ENCODE measurements around a stretch of chr20.

GRCh38 chr20:48768920-48770017 lies 58.5 kb downstream of the PREX1 start:
- PRO-cap = no peak

- PRO-cap = no peak
Observed at GRCh38 chr20:48772293-48772999, 55.4 kb downstream of the PREX1 start.

- PRO-cap = no peak
Observed at GRCh38 chr20:48818303-48819050, 9.3 kb downstream of the PREX1 start.

DNA sequence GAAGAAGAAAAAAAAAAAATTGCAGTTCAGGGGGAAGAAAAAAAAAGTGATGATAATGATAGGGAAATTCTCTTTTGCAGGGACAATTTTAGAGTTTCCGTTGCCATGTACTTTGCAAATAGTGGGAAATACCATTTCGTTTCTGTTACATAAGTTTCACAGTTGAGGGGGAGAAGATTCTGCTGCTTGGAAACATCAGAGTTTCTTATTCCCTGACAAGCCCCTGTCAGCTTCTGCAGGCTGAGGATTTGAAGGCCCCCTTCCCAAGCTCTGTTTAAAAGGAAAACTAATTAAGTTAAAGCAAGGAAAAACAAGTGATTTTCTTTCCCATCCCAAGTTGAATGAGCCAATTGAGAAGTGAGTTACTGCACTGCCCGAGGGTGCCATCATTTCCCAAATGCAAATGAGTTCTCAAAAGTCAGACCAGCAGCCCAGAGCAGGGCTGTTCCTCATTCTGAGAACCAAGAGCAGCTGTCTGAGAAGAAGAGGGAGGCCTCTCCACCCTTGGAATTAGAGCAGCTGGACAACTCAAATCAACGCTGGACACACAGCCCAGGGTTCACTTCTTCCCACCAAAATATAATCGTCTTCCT lies 4.4 kb upstream of the PREX1 start:
- PRO-cap = no peak

GRCh38 chr20:48965212-48966276 lies 44.0 kb downstream of the ARFGEF2 start:
- PRO-cap = no peak

DNA sequence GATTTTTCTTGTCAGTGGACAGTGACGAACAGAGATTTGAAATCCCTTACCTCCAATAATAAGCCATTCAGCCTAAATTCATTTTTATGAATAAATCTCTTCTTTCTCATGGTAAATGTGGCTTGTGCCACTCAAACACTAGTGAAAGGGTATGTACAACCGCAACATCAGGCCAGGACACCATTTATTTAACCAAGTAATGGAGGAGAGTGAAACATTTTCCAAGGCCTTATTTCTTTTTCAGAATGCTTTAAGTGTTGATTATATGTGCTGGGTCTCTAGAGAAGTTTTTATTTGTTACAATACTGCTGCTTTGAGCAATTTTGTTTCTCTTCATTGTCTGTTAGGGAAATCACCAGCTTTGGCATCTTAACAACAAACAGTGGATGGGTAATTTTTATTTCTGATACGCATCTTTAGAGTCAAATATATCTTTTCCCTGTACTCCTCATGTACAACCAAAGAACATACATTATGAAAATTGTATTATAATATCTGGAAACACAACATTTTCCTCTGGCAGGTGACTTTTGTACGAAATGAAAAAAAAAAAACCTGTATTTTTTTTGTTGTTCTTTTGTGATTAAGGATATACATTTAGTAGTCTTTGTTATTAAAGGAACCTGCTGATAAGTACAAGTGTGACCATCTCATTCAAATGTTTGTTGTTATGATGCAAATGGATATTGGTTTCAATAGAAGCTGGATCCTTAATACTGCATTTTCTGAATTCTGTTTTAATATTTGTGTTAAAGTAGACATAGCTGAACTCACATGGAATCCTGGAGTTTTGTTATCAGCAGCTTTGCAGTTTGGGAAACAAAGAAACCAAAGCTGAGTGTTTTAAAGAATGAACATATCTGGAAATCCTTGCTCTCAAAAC lies 10.4 kb upstream of the CSE1L start:
- PRO-cap = no peak

GRCh38 chr20:49282244-49282701 lies 4.4 kb upstream of the ZNFX1 start:
- PRO-cap = no peak

GRCh38 chr20:49356494-49357084 lies 78.7 kb upstream of the ZNFX1 start:
- PRO-cap = no peak

GRCh38 chr20:49369315-49370160 lies 91.7 kb upstream of the ZNFX1 start:
- PRO-cap = no peak

- PRO-cap = no peak
Observed at GRCh38 chr20:49381492-49381954, 100.9 kb downstream of the KCNB1 start.

DNA sequence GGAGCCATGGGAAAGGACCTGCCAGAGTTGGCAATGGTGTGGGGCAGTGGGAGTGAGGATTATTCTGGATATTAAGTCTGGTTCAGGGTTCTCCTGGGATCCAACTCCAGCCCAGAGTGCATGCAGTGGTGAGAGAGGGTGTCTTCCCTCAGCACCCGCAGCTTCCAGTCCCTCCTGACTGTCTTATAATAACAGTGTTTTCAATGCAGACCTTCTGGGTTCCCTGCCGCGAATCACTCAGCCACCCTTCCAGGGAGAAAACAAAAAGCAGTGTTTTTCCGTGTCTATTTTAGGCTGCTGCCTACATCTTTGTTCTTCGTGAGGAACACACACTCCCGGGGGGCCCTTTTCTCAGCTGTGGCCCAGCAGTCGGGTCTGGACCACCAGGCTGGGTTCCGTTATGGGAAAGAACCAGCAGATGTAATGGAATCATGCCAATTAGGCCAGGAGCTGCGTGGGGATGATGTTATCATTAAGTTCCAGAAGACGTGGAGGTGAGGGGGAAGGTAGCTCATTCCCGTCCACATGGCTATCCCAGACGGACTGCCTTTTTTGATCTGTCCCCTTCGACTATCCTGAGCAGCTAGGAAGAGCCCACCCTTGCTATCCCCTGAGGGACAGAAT lies 54.8 kb downstream of the KCNB1 start:
- PRO-cap = no peak

DNA sequence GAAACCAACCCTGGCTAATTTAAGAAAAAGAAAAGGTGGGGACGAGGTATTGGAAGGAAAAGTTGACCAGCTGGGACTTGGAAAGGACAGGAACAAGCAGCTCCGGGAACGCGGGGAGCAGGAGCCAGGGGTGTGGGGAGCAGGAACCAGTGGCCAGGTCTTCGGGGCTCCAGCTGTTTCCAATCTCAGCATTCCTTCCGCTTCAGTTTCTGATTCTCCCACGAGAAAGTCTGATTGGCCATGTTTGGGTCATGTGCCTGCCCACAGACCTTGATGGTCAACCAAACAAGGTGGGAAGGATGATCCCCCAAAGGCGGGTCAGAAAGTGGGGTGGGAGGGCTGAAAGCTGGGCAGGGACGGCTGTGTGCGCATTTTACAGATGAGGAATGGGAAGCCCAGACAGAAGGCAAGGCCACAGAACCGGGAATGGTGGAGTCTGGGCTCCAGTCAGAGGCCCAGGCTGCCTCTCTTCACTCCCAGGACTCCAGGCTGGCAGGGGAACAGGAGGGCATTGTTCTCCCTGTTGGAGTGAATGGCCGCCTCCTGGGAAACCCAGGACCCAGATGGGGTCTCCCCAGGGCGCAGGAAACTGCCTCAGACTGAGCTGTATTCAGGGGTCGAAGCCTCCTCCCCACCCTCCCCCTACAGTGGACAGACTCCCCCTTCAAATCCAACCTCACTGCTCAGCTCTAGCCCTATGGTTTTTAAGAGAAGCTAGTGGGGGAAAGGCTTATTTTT lies 12.1 kb upstream of the PTGIS start:
- PRO-cap = no peak

DNA sequence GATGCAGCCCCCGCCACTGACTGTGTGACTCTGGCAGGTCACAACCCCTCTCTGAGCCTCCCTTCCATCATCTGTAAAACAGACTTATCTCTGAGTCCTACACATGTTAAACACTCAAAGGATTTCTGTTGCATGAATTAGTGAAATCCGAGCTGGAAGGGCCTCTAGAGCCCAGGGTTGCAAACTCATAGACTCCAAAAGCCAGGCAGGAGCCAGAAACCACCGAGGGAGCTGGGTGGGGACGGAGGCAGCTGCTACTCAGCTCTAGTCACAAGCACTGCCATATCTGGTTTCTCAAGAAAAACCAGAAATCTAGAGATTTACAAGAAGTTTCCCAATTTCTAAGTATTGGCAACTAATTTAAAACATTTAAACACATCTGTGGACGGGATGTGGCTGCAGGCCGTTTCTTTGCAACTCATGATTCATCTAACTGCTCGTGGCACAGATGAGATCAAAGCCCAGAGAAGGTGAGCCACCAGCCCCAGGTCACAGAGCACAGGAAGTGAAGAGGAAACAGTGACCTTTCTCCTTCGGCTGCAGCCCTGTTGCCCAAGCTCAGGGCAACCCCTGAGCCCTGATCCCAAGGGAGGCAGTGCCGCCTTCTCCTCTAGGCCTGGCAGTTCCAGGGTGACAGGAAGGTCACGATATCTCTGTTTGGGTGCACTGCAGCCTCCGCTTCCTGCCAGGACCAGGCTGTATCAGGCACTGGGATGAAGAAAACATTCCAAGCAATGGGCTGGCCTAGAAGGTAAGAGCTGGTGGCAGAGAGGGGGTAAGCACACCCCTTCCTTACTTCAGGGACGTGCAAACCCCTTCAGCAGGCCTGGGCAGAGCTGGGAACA lies 26.4 kb upstream of the PTGIS start:
- PRO-cap = no peak

DNA sequence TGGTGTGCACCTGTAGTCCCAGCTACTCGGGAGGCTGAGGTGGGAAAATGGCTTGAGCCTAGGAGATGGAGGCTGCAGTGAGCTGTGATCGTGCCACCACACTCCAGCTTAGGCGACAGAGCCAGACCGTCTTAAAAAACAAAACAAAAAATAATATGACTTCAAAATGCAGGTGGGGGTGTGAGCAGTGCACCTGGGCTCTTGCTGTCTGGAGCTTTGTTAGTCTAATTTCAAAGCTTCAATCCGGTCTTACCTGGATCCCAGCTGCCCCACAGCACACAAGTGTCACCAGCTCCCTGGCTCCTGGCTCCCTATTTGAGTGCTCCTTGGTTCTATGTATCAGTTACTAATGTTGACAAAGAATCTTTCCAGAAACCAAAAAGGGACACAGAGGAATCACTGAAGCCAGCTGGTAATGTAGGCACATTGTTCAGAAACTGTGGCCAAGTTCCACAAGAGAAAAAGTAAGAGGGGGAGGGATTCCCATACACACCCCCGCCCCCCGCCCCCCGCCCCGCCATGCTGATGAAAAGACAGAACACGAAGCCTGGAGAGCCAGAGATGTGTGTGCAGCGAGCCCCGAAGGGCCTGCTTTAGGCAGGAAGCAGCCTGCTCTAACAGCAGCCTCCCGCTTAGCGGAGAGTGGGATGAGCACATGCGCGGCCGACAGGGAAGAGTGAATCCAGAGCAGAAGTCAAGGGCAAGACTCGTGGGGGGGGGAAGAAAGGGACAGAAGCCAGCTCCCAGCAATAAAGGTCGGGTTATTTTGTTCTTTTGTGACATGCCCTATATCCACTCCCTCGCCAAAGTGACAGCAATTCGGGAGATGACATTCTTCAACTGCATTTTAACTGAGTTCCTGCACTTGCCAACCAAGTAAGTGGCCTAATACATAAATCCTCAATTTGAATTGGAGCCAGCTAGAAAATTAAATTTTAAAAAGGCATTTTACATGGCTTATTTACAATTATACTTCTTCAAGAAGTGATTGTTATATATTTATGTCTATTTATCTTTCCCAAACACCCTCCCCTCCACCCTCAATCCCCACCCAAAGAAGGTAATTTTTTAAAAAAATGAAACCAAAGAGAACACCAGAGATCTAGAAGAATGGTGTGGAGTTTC lies 67.2 kb upstream of the PTGIS start:
- PRO-cap = unidirectional peak, plus-strand start at position 558 of the sequence

- PRO-cap = no peak
Observed at GRCh38 chr20:49659980-49660536, 53.6 kb downstream of the B4GALT5 start.

- PRO-cap = no peak
Observed at GRCh38 chr20:49669010-49669405, 44.7 kb downstream of the B4GALT5 start.

GRCh38 chr20:49704953-49705898 lies 8.5 kb downstream of the B4GALT5 start:
- PRO-cap = no peak

DNA sequence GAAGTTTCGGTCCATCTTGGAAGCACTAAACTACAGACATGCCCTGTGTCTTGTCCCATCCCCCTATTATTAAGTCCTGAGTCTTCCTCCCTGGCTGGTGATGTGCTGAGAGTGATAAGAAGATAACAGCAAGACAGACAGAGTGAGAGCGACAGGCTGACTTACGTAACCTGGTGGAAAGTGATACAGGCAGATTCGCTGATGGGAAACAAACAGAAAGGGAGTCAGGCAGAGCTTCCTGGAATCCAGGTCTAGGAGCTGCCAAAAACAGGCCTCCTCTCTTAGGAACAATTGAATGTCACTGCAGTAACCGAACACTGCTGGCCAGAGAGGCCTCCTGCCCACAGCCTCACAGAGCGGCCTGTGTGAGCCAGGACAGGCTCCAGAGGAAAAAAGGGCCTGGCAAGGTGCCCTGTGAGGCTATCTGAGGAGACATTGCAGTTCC lies 34.1 kb upstream of the B4GALT5 start:
- PRO-cap = unidirectional peak, plus-strand start at position 306 of the sequence

DNA sequence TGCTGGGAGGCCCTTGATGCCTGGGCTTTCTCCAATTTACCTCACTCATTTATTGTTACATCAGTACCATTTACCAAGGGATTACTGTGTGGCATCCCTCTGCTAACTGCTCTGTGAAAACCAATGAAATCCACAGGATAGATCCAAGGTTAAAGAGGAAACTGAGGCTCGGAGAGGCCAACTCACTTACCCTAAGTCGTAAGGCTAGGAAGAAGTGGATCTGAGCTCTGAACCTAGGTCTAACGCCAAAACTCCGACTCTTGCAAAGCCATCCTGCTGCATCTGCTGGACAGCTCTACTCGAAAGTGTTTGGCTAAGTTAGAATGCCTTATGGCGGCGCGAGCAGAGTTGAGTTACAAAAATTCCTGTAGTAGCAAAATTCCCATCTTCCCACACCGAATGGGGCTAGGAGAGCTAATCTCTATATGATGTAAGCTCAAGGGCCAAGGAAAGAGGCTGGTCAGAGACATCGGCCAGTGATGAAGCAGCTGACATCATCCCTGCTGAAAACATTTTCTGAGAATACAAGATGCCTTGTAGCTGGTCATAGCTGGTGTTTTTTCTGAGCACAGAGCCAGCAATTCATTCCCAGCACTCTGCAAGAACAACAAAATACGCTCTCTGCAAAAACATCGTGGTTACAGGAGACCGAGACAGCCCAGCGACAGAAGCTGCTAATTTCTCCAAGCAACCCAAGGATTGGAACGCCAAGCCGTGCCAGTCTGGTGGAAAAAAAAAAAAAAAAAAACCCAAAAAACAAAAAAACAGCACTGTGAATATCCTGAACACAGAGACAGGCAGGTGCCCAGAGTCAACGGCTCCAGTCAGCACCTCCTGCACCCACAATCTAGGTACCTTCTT lies 1.8 kb downstream of the SPATA2 start:
- PRO-cap = no peak

- PRO-cap = no peak
Observed at GRCh38 chr20:49989020-49990201, 6.6 kb downstream of the SNAI1 start.

All from right cardiac atrium (tissue), 1 donor.